Foreskin keratinocyte (primary cell): ENCODE results near the genes NACC1 and NANOS3.

- RAMPAGE, total RNA: no peak
Observed at GRCh38 chr19:12975035-12975337, 5.6 kb downstream of the DAND5 start.

DNA sequence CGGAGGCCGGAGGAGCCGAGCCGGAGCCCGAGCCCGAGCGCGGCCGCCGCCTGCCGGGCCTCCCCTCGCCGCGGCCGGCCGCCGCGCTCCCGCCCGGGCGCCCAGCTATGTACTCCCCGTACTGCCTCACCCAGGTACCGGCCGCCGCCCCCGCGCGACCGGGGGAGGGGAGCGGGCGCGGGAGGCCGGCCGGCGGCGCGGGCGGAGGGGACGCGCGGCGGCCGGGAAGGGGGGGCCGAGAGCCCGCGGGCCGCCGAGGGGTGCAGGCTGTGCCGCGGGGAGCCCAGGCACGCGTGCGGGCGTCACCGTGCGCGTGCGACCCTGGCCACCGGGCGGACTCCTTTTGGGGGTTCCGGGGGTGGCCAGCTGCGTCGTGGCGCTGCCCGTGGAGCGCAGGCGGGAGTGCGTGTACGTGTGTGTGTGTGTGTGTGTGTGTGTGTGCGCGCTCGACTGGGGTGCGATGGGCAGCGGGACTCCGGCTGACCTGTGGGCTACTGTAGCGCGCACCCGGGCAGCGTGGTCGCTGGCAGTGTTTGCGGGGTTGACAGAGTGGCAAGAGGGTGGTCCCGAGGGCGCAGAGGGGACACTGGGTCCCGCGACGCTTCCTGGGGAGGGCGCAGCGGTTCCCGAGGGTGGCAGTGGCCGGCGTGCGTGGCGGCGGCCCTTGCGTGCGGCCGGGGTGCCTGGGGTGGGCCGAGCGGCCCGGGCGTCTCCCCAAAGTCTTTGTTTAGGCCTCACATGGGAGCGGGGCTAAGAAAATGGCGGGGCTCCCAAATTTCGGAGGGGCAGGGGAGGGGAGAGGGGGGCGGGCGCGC, 663 bp downstream of the NFIX start:
- RAMPAGE, total RNA: no peak

DNA sequence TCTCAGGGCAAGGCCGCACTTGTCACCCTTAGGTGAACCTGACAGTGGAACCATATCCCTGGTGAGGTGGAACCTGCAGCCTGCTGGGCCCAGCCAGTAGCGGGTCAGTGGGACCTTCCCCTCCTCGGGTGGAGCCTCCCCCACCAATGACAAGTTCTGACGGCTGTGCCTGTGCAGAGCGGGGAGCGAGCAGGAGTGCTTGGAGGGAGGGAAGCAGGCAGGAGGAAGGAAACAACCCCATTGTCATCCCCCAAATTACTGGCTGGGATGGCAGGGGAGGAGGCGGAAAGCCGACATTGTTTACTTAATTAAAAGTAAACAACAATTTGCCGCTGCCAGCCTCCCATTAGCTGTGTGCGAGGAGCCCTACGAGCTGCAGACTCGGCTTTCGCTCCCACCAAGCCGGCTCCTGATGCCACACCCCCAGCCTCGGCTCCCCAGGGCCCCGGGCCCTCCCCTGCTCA, 45.5 kb downstream of the LYL1 start:
- RAMPAGE, total RNA: no peak

DNA sequence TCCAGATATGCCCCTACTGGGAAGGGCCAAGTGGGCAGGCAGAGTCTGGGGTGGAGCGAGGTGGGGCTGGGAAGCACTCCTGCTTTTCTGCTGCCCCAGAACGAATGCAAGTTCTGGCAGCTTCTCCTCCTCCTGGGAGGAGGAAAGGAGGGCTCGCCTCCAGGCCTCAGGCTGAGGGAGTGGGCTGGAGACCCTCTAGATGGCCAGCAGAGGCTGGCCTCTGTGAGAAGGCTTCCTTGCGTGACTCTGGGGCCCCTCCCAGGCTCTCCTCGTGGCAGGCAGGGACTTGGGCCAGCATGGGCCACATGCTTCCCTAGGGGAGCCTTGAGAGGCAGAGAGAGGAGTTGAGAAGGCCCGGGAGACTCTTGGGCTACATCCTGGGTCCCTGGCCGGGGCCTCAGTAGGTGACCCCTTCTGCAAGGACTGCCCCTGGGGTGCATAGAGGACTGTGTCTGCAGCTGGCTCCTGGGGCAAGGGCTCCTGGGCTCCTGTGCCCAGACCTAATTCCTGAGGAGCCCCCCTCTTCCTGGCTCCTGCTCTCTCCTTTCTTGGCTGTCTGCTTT, 25.9 kb downstream of the LYL1 start:
- RAMPAGE, total RNA: no peak

- RAMPAGE, total RNA: no peak
Observed at GRCh38 chr19:13082300-13082742, 20.3 kb downstream of the LYL1 start.

- RAMPAGE, total RNA: no peak
Observed at GRCh38 chr19:13099356-13100241, 3.1 kb downstream of the LYL1 start.

DNA sequence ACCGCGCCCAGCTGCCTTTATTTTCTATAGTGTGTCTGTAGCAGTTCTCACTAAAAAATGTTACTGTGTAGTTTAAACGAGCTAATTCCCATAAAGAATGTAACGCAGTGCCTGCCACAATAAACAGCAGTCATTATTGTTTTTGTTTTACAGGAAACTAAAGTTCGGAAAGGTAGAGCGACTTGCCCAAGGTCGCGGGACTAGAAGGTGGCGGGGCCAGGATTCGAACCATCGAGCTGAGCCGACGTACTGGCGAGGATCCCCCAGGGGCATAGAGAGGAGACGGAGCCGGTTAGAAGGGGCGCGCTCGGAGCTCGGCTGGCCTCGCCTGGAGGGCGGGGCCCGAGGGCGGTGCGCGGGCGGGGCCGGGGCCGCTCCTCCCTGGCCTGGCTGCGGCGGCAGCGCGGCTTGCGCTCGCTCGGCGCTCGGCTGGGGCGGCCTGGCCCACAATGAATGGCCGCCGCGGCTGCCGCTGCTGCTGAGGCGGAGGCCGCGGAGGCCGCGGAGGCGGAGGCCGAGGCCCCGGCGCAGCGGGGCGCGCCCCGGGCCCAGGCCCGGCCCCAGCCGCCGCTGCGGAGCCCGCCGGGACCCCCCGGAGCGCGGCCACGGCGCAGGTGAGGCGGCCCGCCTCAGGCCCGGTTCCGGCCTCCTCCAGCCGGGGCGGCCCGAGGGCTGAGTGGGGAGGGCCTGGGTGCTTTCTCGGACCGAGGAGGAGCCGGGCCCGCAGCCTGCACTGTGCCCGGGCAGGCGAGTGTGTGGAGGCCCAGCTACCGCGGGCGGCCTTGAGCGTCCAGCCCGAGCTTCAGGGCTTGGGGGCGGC, at the start of gene NACC1:
TSS of gene NACC1 (plus strand) at position 424 of the 820 bp plus-strand sequence.
- RAMPAGE, total RNA: no peak

- RAMPAGE, total RNA: no peak
Observed at GRCh38 chr19:13150996-13151876, 1.0 kb downstream of the IER2 start.

- RAMPAGE, total RNA: no peak
Observed at GRCh38 chr19:13152454-13152985, 2.3 kb downstream of the IER2 start.

DNA sequence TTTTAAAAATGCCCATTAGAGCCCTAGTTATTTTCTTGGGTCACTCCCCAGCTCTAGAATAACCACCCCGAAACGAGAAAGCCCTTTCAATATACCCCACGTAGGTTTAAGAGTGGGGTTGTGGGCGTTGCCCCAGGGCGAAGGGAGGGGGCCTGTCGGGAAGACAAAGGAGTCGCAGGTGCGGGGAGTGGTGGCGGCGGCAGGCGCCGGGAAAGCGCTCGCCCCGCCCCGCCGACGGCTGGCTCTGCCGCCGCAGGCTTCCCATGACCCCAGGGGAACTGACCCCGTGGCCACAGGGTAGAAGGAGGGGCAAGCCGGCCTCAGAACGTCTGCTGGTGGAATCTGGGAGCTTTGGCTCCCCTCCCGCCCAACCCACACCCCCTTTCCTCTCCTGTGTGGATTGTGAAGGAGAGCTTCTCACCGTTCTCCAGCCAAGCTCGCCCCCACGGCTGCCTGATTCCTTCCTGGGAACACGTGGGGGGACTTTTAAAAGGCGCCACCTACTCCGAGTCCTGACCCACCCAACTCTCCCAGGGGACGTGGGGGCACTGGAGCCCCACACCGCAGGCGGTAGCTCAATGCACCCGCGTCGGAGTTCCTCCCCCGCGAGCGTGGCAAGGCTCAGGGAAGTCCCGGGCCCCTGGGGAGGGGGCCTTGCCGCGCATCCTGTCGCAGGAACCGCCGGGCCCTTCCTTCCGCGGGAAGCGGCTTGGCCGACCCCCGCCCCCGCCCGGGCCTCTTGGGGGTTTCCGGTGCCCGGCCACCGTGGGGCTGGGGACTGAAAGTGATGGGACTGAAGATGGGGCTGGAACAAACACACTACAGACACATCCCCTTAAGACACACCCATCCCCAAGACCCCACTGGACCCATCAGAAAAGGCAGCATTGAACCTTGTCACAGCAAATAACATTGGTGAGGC, 5.5 kb downstream of the IER2 start:
- RAMPAGE, total RNA: no peak

DNA sequence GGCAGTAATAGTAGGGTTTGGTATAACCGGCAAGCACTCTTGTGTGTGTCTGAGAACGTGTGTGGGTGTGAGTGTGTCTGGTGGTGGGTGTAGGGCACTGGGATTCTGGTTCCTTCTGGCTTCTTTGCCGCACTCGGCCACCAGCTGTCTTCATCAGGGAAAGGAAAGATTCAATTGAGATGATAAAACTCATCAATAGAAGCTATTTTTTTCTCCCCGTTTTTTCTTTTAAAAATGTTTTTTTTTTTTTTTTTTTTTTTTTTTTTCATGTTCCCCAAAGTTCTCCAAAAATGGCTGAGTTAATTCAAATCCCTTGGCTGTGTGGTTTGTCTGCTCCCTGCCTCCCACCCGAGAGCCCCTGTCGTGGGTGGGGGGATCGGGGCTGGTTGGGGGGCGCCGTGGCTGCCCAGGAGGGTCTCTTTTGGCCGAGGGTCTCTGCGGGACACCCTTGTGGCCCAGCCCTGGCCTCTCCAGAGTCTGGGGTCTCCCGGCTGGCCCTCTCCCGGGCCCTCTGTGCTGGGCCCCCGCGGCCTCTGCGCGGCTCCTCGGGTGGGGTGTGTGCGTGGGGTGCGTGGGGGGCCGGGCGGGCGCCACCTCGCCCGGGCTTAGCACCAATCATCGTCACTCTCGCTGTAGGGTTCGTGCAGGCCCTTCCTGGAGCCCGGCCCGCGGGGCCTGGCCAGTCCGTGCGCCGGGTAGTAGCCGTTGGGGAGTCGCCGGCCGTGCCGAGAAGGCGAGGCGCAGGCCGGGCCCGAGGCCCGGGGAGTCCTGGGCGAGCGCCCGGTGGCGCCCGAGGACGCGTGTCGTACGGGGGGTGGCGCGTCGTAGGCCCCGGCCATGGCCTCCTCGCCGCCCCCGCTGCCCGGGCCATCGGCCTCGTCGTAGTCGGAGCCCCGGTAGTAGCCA, 56.8 kb downstream of the IER2 start:
- RAMPAGE, total RNA: no peak

DNA sequence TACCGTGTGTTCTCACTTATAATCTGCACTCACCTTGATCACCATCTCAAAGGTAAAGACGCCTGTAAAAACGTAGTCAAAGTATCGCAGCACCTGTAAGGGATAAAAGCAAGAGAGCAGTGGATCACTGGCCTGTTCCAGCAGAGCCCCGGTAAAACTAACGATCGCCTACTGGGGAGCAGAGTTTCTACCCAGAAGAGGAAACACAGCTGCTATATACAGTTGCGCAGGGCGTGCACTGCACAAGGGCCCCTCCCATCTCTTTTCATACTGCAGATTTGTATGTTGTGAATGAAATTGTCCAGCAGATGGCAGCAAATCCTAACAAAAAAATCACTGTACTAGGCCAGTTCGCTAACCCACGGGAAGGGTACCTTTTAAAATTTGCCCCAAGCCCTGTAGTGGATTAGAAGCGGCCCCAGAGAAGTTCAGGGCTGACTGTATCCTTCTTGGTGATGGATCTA, 126.9 kb downstream of the IER2 start:
- RAMPAGE, total RNA: no peak

DNA sequence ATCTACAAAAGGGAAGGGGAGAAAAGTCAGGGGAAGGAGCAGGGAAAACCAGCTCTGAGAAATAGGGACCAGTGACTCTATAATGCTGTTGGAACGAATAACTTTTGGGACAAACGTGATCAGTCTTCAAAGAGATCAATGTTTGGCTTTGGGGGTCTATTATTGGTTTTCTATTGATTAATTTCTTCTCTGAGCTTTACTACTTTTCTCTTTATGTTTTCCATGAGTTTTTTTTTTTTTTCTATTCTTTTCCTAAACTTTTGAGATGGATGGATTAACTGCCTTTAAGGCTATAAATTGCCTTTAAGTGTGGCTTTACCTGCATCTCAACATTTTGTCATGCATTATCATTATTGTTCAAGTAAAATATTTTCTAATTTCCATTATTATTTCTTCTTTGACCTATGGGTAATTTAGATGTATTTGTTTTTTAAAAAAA, 146.5 kb downstream of the CACNA1A start:
- RAMPAGE, total RNA: no peak

GRCh38 chr19:13599942-13600403, 93.7 kb upstream of the CACNA1A start:
- RAMPAGE, total RNA: no peak

DNA sequence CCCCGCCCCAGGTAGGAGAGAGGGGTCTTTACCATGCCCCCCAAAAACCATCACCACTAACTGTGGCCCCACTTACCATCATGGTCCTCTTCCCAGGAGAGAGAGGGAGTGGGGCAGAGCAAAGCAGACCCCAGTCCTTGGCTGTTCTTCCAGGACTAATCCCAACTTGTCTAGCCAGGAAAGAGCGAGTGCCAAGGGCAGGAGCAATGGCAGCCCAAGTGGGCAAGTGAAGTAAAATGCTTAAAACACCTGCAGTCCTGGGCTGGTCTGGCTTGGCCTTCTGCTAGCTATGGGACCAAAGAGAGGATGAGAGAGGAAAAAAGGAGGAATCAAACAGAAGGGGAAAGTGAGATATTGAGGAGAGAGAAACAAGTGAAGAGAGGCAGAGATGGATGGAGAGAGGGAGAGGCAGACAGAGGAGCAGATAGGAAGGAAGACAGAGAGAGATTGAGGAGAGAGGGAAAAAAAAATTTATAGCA, 17.9 kb downstream of the ZSWIM4 start:
- RAMPAGE, total RNA: no peak

DNA sequence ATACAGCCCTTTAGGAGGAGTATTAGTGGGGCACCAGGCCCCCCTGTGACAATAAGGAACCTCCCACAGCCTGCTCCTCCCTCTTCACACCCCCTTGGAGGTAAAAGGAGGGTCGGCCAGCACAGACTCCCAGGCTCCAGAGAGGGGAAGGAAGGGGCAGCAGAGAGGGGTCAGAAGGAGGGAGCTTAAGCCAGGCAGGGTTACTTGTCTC, at the start of gene NANOS3:
TSS of gene NANOS3 (plus strand) at position 132 of the 211 bp plus-strand sequence.
- RAMPAGE, total RNA: no peak

DNA sequence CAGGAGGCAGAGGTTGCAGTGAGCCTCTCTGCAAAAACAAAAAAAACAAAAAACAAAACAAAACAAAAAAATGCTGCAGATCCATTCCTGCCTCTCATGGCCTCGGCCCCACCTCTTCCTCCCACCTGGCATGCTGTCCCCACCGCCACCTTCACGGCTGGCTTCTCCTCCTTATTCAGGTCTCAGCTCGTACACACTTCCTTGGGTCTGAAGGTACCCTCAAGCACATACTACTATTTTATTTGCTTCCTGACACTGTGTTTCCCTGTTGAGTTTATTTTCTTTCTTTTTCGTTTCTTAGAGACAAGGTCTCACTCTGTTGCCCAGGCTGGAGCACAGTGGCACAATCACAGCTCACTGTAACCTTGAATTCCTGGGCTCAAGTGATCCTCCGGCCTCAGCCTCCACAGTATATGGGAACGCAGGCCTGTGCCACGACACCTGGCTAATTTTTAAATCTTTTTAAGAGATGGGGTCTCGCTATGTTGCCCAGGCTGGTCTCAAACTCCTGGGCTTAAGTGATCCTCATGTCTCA, 5.0 kb downstream of the RFX1 start:
- RAMPAGE, total RNA: no peak

DNA sequence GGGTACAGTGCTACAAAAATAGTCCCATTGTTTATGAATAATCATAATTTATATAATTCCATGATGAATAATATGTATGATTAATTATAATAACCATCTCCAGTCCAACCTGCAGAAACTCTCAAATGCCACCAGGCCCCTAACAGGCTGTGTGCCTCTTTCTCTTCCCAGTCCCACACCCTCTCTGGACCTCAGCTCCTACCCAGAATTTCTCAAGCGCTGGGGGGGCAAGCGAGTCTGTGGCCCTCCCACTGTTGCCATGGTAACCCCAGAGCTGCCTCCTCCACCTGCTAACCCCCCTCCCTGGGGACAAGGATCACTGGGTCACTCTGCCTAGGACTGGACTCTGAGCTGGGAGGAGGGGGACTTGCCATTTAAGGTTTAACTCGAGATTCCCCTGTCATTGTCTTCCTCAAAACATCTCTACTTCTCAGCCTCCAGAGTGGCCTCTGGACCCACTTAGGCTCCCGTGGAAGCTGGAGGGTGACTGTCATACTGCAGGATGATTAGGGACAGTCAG, 2.3 kb downstream of the PALM3 start:
- RAMPAGE, total RNA: no peak

DNA sequence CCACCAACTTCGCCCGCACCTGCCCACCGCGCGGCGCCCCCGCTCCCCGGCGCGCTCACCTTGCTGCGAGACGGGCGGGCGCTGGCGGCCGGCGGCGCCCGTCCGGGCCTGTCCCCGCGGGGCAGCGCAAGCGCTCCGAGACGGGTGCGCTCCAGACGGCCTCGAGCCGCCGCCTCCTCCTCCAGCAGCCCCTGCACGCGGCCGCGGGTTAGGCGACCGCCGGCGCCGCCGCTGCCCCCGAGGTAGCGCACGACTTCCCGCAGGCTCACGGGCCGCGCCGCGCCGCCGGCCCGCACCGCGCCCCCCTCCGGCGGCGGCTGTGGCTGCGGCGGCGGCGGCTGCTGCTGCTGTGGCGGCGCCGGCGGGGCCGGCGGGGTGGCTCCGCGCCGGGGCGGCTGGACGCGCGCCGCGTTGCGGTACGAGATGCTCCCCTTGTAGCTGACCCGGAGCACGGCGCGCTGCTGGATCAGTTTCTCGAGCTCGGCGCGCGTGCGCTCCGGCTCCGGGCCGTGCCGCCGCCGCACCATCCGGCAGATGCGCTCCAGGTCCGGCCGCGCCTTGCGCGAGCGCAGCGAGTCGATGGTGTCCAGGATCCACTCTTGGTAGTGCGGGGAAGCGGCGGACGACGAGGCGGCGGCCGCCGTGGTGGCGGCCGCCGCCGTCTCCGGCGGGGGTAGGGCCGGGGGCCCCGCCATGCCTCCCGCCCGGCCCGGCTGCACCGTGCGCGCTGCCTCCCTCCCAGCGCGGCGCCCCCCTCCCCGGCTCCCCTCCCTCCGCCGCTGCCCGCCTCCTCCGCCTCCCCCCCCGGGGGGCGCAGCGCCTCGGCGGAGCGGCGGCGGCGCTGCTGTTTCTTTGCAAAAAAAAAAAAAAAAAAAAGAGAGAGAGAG, 4.4 kb upstream of the C19orf67 start:
- RAMPAGE, total RNA: no peak

- RAMPAGE, total RNA: no peak
Observed at GRCh38 chr19:14092066-14092872, 6.7 kb upstream of the C19orf67 start.